HTERT-HM (cell line): ENCODE measurements around a stretch of chr3.

- RRBS = no CpG with 5 or more reads among the region's 5 CpGs
These were observed 104.1 kb downstream of the STT3B start for GRCh38 chr3:31636417-31637626.

GRCh38 chr3:31702217-31702907 is 169.6 kb downstream of the STT3B start:
- RRBS = no CpG with 5 or more reads among the region's 8 CpGs

- RRBS = no CpG with 5 or more reads among the region's 1 CpG
These were observed 4.5 kb downstream of the ZNF860 start for GRCh38 chr3:31986037-31986381.

DNA sequence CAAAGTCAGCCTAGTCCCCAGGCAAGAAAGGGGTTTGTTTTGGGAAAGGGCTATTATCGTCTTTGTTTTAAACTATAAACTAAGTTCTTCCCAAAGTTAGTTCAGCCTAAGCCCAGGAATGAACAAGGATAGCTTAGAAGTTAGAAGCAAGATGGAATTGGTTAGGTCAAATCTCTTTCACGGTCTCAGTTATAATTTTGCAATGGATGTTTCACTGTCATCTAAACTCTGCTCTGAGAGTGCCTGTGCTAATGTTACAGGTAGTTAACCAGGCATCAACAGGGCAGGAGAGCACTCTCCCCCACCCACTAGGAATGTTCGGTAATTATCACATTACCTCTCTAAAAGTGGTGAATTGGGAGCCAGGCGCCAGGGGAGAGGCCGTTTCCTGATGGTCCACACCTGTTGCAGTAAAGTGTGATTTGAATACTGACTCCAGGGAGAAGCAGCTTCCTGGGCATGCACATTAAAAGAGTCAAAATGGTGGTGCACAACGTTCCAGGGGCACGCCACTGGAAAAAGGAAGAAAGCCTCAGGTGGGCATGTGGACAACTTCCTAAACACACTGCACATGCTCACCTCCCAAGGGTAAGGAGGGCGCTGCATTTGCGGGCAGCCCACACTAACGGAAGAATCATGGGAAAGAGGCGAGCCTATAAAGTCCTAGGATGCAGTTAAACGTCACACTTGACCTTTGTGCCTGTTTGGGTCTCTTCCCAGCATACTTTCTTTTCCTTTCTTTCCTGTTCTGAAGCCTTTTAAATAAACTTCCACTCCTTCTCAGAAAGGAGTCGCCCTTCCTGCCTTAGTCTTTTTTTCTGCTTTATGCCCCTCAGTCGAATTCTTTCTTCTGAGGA is 29.1 kb upstream of the GPD1L start:
- RRBS = no CpG with 5 or more reads among the region's 14 CpGs

- RRBS = no CpG with 5 or more reads among the region's 3 CpGs
These were observed 14.0 kb downstream of the GPD1L start for GRCh38 chr3:32120418-32120756.

DNA sequence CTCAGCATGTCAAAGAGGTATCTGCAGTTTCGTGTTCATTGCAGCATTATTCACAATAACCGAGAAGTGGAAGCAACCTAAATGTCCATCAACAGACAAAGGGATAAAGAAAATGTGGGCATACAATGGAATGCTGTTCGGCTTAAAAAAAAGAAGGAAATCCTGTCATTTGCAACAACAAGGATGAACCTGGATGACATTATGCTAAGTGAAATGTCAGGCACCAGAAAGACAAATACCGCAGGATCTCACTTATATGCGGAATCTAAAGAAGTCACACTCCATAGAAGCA is 11.6 kb upstream of the CMTM7 start:
- RRBS = no CpG with 5 or more reads among the region's 5 CpGs

DNA sequence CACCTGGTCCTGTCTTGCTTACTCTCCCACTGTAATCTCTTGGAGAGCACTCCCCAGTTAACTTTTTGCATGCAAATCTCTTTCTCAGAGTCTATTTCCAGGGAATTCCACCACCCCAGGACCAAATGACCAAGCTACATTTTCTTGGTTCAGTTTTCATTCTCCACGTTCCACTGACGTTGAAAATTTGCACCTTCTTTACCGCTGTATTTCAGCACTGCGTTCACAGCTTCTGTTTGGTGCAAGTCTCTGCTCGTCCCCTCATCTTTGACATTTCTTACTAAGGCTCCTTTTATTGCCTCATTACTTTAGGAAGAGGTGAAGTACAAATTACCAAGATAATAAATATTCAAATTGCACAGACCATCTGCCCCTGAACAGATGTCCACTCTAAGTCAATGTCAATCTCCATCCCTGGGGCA is 22.5 kb downstream of the CMTM7 start:
- RRBS = no CpG with 5 or more reads among the region's 5 CpGs

GRCh38 chr3:32414534-32414990 is 22.9 kb downstream of the CMTM7 start:
- RRBS = no CpG with 5 or more reads among the region's 3 CpGs

DNA sequence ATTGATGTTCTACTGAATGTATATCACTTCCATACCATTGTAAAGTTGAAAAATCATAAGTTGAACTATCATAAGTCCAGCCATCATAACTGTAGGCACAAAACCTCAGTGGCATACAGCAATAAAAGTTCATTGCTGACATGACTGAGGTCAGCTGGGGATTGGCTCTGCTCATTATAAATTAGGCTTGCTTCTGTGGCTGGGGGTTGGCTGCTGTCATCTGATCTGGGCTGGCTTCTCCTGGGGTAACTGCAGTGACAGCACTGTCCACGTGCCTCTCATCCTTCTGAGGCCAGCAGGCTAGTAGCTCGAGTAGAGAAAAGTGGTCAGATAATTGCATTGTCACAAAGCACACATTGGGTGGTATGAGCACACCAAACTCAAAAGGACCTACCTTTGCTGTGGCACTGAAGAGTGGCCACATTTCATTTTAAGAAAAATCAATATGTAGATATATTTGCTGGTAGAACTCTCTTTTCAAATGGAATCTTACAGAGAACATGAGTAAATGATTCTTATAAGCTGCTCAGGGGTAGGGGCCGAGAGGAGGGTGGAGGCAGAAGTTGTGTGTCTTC is 31.3 kb downstream of the CMTM7 start:
- RRBS = no CpG with 5 or more reads among the region's 3 CpGs

GRCh38 chr3:32819437-32819920 is 1.7 kb downstream of the TRIM71 start:
- RRBS = 11% methylated on average over 6 of the region's 27 CpGs

DNA sequence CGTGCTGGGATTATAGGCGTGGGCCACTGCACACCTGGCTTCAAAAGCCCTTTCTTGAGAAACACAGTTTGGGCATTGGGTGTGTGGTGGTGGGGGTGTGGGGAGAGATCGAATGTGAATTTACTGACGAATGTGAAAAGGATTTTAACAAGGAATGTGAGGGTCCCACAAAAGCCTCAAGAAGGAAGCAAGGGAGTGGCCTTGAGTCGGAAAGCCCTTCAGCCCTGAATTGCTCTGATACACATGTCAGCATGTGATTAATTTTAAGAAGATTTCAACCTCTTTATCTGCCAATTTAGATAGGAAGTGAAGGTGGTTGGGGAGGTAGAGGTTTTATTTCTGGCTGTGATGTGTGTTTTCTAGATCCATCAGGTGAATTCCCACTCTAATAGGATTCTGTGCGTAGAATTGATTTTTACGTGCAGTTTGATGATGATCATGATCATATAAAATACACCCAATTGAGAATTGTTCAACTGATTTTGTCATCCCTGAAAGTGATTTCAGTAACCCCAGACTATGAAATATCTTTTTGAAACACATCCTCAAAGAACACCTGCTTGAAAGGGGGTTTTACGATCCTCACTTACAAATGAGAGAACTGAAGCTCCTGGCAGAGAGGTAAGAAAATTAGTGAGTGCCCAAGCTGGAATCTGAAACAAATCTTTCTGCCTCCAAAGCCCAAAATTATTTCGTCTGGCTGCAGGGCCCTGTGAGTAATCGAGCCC is 1.2 kb downstream of the CCR4 start:
- RRBS = no CpG with 5 or more reads among the region's 10 CpGs

- RRBS = no CpG with 5 or more reads among the region's 1 CpG
These were observed 14.9 kb downstream of the CRTAP start for GRCh38 chr3:33128721-33129040.

DNA sequence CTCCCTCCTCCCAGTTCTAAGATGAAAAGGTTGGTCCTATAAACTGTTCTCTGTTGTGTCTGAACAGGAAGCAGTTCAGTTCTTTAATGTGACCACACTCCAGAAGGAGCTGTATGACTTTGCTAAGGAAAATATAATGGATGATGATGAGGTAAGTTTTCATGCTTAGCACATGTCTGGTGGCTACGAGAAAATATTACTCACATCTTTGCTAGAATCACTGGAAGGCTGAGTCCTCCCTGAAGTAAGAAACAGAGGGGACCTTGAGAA is 20.2 kb downstream of the CRTAP start:
- RRBS = no CpG with 5 or more reads among the region's 1 CpG

DNA sequence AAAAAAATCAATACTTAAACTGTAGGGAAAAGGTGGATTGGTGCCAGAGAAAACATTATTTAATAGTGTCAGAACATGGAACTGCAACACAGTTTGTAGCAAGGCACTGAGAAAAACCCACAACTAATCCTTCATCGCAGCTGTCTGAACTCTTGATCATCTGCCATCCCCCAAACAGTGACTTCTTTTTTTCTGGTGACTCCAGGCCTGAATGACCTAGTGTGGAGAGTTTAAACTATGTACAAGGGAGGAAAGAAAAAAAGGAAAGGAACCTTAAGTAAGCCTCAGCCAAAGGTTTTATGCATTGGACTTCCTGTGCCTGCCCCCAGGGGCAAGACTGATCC is 33.1 kb downstream of the CRTAP start:
- RRBS = no CpG with 5 or more reads among the region's 1 CpG

- RRBS = no CpG with 5 or more reads among the region's 13 CpGs
These were observed 43.2 kb downstream of the UBP1 start for GRCh38 chr3:33396853-33397639.

GRCh38 chr3:33412383-33413087 is 27.7 kb downstream of the UBP1 start:
- RRBS = no CpG with 5 or more reads among the region's 9 CpGs

DNA sequence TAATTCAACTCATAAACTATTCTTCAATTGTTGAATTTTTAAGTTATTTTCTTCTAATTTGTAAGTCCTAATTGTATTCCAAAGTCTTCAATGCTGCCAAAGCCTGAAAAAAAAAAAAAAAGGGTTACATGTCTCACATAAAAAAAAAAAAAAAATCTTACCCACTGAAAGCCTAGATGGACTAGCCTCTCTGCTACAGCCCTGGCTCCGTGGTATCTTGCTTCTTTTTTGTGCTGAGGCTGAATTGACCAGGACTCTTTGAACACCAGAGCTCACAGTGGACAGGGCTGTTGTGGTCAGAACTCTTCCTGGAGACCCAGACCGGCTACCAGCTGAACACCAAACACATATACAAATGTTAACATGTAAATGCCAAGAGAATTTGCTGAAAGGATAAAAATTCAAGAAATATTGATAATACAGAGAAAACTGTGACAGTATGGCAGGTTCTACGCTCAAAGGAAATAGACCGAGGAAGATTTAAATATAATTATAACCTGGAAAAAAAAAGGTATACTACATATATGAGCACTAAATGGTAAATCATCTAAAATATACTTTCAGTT is 133.4 kb downstream of the CLASP2 start:
- RRBS = no CpG with 5 or more reads among the region's 4 CpGs

DNA sequence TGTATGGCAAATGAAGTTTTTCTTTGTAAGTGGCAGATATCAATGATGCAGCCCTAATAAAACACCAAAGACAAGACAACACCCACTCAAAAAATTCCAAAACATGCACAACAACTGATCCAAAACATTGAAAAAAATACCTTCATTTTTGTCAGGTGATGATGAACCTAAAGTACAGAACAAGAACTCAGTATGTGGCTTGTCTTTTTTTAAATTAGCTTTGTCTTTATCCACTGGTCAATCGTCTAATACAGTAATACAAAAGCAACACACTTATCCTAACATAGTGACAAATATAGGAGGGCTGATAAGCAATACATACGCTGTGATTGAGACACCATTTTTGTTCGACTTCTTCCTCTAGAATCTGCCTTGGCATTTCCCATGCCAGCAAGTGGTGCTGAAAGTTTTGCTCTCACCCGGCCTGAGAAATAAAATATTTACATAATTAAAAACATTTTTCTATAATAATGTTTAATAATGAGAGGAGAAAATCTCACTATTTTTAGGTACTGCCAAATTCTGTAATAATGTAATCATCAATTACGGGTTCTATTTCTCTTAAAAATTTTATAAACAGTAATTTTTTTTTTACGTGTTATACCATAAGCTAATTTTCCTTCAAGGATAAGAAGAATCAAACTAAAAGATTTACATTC is 125.9 kb downstream of the CLASP2 start:
- RRBS = no CpG with 5 or more reads among the region's 6 CpGs

GRCh38 chr3:33841676-33842321 is 43.4 kb downstream of the PDCD6IP start:
- RRBS = no CpG with 5 or more reads among the region's 8 CpGs

- RRBS = no CpG with 5 or more reads among the region's 2 CpGs
These were observed 402.2 kb downstream of the PDCD6IP start for GRCh38 chr3:34200454-34201201.